ENCODE measurements around a stretch of chr21.

GRCh38 chr21:46699184-46699530 is 63.7 kb downstream of the PRMT2 start:
CAGE:
- cytosol, long polyA minus RNA = no peak
- cytosol, long polyA plus RNA = no peak
- long polyA plus RNA = no peak
- nucleus, long polyA minus RNA = no peak
- nucleus, long polyA plus RNA = no peak

Measured in keratinocyte (primary cell).